Foreskin fibroblast (primary cell): ENCODE results near the genes CXCL13, NAA11 and GK2.

DNA sequence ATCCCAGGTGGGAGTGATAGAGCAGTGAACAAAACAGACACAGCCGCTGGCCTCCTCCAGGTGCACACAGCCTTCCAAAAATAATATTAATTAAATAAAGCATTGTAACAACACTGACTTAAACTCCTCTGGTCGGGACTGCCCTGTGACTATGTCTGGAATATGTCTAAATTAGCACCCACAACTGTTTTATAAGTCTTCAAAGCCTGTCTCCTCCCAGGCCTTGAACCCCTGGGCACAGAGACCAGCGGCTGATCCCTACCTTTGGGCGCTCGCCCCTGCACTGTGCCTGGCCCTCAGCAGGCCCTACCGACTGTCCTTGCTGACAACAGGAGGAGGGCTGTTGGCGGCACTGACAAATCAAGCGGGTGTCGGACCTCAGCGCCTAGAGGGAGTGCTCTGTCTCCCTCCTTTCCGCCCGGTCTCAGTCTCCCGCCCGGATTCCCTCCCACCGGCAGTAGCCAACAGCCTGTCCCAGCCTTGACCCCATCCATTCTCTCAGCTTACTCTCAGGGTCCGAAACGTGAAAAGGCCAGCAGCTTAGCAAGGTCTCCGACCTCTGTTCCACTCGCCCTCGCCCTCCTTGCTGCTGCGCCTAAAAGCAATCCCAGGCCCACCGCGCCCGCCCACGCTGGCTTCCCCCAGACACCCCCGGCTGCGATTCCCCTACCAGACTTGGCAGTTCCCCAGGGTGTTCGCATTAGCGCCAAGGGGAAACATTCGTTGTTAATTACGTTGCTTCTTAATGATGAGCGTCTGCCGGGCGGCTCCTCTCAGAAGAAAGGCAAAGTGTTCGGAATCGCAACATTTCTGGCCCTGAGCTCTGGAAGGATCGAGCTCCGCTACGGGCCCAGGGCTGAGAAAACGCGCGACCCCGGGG, 96.3 kb downstream of the SOWAHB start:
- RRBS: 6% methylated on average over 12 of the region's 43 CpGs

DNA sequence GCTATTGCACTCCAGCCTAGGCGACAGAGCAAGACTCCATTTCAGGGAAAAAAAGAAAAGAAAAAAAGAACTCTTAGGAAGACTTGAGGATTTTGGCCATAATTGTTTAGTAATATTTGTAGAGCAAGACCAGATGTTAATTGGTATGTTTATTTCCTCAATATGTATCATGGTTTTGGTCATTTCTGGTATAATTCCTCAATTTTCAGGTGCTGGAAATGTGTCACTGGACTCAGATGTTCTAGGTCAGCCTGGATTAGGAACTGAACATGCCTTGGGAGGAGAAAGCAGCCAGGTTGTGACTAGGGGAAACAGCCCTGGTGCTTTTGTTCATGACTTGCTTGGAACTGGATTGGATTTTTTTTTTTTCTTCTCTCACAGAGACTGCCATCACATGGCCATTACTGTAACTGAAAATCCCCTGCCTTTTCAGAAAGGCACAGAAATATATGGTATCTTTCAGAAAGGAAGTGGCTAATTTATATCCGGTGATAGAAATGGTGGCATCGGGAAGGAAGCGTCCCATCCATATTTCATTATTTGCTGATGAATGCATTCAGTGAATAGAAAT, 34.5 kb downstream of the SEPTIN11 start:
- RRBS: no CpG with 5 or more reads among the region's 4 CpGs

GRCh38 chr4:77075121-77075868, 494 bp downstream of the CCNI start:
- RRBS: 2% methylated on average over 29 of the region's 83 CpGs

DNA sequence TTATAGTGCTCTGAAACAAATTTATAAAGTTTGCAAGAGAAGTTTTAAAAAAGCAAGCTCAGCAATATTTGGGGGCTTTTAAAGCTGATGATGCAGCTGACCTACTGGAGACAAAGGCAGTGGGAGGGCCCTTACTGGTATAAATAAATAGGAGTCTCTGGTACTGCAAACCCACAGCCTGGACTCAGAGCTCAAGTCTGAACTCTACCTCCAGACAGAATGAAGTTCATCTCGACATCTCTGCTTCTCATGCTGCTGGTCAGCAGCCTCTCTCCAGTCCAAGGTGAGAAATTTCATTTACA, at the start of gene CXCL13:
Gene CXCL13, plus strand, starts transcription at position 174 of the 302 bp plus-strand sequence.
- RRBS: no CpG with 5 or more reads among the region's 1 CpG

- RRBS: no CpG with 5 or more reads among the region's 4 CpGs
Measured at GRCh38 chr4:77699699-77700334, 94.2 kb downstream of the CXCL13 start.

DNA sequence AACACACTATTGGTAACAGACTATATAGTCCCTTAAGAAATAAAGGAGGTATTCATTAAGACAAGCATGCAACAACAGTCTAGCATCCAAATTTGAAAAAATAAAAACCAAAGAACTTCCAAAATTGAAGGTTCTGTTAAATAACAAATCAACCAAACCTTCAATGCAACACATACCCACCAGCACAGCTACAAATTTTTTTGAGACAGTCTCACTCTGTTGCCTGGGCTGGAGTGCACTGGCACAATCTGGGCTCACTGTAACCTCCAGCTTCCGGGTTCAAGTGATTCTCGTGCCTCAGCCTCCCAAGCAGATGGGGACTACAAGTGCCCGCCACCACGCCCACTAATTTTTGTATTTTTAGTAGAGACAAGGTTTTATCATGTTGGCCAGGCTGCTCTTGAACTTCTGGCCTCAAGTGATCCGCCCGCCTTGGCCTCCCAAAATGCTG, 61.6 kb downstream of the CNOT6L start:
- RRBS: no CpG with 5 or more reads among the region's 6 CpGs

DNA sequence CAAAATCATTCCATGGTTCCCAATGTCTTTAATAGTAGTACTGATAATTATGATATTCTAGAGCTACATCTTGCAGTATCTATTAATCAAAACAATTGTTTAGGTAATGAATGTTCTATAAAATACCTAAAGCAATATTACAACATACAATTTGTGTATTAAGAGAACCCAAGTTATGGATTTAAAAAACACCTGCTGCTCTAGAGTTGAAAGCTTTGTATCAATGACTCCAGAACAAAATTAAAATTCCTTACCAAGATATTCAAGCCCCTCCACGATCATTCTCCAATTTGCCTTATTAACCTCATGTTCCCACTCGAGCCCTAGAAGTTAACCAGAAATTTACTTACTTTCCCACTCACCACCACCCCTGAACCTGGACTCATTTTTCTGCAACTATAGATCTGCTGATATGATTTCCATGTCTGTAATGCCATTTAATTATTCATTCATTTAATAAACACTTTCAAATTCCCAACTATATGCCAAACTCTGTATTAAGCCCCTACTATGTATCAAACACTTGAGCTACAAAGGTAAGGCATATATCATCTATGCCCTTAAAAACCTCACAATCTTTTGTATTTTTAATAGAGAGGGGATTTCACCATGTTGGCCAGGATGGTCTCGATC, 12.6 kb downstream of the CNOT6L start:
- RRBS: no CpG with 5 or more reads among the region's 3 CpGs

- RRBS: no CpG with 5 or more reads among the region's 10 CpGs
Measured at GRCh38 chr4:77818101-77818479, 1.1 kb downstream of the CNOT6L start.

DNA sequence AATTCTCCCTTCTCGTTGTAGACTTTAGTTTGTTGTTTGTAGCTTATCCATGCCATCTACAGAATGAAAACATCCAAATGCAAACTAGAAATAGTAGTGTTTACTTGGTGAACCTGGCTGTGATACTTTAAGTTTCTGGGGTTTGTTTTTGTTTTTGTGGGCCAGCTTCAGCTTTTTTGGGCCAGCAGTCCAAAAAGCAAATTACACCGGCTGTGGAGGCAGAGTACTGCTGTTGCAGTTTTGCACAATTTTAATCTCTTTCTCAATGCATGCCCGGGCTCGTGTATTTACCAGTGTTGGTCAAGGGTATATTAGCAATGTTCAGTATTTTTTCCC, 1.6 kb upstream of the CNOT6L start:
- RRBS: 22% methylated on average over 1 of the region's 4 CpGs

DNA sequence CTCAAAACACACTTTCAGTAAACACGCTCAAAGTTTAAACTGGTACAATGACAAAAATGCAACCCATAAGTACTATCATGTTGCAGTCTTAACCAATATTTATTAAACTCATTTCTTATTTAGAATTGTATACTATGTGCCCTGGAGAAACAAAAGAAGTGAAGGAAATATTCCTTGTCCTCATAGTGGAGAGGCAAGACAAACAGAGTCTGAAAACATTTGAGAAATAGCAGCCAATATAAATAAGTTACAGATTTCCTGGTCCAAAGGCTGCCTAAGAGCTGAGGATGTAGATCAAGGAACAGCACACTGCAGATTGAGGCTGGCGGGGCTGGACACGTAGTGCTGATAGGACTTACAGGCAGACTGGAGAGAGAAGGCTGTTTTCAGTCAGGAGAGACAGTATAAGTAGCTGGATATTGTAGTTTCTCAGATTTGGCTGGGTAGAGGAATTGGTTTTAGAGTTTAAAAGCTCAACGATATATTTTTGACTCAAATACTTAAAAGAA, 39.0 kb upstream of the ANXA3 start:
- RRBS: no CpG with 5 or more reads among the region's 4 CpGs

- RRBS: no CpG with 5 or more reads among the region's 7 CpGs
Measured at GRCh38 chr4:78656923-78657260, 105.3 kb downstream of the ANXA3 start.

- RRBS: no CpG with 5 or more reads among the region's 5 CpGs
Measured at GRCh38 chr4:78886553-78887698, 52.3 kb downstream of the PAQR3 start.

GRCh38 chr4:78899025-78900160, 39.8 kb downstream of the PAQR3 start:
- RRBS: no CpG with 5 or more reads among the region's 6 CpGs

GRCh38 chr4:78913830-78914199, 25.4 kb downstream of the PAQR3 start:
- RRBS: no CpG with 5 or more reads among the region's 1 CpG

GRCh38 chr4:78938290-78938755, 915 bp downstream of the PAQR3 start:
- RRBS: no CpG with 5 or more reads among the region's 5 CpGs

DNA sequence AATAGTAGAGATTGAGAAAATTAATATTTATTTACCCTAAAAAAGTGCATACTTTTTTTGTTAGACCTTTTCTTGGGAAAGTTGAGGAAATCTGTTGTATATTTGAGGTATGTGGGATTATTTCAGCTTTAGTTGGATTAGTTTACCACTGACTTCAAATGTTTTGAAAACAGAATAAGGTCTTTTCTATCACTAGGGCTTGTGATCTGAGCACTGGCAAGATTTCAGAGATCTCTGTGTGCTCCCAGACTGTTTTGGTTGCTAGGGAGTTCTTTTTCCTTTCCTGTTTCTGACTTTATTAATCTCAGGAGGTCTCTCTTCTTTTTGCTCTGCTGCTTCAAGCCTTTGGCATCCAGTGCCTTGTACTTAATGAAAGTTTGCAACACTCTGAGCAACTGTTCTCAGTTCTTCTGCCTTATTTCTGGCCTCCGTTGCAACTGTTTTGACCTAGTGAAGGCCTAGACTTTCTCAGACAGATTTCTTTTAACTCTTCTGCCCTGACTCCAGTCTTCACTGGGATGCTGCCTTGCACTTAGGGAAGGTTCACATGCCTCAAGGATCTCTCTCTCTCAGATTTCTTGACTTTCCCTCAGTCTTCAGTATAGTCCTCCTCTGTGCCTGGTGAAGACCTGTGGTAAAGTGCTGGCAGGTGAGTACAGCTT, 32.1 kb upstream of the PAQR3 start:
- RRBS: no CpG with 5 or more reads among the region's 1 CpG

DNA sequence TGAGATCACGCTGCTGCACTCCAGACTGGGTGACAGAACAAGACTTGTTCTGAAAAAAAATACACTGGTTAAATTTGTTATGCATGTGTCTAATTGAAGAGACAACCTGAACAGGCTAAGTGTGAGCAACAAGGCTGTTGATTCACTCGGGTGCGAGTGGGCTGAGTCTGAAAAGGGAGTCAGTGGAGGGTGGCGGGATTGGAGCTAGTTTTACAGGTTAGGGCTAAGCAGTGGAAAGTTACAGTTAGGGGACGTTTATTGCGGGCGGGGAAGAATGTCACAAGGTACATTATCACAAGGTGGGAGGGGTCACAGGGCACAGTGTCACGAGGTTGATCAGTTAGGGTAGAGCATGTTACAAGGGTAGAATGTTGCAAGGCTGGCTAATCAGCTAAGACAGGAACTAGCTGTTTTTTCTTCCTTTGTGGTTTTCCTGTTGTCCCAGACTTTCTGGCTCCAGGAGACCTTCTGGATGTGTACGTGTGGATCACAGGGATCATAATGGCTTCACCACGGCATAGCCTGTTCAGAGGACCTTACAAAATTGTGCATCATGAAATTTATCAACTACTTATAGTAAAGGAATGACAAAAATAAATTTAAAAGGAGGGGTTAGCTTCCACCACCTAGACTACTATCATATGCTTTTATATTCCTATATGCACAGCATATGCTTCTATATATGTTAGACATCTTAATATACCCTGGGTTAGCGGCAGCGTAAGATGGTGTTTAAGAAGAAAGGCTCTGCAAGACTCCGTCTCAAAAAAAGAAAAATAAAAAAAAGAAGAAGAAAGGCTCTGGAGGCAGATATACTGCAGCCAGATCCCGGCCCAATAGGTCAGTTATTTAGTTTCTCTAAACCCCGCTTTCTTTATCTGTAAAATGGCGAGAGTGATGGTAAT, 115.6 kb downstream of the NAA11 start:
- RRBS: no CpG with 5 or more reads among the region's 16 CpGs

- RRBS: 75% methylated on average over 4 of the region's 26 CpGs
Measured at GRCh38 chr4:79325725-79326505, at the start of gene NAA11. TSS of gene NAA11 (minus strand) at chr4:79326061.

- RRBS: no CpG with 5 or more reads among the region's 16 CpGs
Measured at GRCh38 chr4:79408126-79408559, at the start of gene GK2. TSS of gene GK2 (minus strand) at chr4:79408228.

DNA sequence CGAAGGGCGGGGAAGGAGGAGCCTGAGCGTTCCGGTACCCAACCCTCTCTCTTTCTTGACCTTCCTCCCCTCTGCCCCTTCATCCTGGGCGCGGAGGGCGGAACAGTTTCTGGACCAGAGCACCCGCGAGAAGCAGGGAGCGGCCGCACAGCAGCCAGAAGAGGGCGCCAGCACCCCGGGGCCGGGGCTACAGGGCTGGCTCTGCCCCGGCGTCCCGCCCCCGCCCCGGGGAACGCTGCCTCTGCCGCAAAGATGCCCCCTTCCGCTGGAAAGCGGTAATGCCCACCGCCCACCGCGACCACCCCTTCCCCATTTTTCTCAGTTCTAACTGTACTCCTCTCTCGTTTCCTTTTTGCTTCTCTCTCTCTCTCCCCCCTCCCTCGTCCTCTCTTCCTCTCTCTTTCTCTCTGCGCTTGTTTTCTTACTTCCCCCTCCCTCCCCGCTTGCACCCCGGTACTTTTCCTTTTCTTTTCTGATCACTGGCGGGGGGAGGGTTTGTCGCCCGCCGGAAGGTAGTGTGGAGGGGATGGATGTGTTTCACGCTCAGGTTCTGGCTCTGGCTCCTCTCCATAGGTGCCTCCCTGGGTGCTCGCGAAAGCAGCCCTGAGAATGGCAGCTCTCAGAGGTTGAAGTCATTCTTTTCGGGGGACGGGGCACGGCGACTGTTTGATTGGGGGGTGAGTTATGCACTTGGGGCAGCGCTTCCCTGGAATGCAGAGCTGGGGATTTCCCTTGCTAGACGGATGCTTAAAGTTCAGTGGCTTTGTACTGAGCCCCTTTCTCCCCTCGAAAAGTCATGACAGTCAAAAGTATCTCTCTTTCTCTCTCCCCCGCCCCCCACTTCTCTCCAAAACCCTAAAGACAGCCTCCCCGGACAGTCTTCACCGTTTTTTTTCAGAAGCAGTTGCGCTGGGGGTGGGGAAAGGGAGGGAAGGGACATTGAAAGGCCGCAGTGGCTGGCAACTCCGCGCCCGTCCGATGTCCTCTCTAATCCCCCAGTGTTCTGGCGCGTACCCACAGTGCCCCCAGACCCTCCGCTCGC, 12.9 kb upstream of the PRDM8 start:
- RRBS: 1% methylated on average over 4 of the region's 58 CpGs